Vein endothelial cell (primary cell): Measurements from ENCODE around the genes ASNS, ARPC1B, ZNF394 and TMEM225B.

DNA sequence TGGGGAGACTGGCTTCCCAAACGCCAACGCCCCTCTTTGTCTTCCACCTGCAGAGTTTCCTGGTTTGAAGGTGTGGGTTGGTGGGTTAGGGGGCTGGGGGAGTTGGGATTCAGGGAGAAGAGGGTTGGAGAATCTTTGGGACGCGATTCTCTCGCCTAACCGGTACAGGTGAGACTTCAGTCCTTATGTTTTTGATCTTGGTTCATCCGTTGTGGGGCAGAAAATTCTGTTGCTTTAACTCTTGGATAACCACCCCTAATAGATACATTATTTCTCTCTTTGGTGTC, 352 bp downstream of the TAC1 start:
- CAGE, long polyA plus RNA = no peak

GRCh38 chr7:97871578-97872686, at the start of gene ASNS:
ASNS (minus strand) TSS chr7:97872408.
- CAGE, long polyA plus RNA = start-site peak on the minus strand at chr7:97872401-97872477, 67 and 45 reads in 2 replicates

- CAGE, long polyA plus RNA = no peak
These were observed 1.3 kb downstream of the TECPR1 start for GRCh38 chr7:98250723-98251165.

DNA sequence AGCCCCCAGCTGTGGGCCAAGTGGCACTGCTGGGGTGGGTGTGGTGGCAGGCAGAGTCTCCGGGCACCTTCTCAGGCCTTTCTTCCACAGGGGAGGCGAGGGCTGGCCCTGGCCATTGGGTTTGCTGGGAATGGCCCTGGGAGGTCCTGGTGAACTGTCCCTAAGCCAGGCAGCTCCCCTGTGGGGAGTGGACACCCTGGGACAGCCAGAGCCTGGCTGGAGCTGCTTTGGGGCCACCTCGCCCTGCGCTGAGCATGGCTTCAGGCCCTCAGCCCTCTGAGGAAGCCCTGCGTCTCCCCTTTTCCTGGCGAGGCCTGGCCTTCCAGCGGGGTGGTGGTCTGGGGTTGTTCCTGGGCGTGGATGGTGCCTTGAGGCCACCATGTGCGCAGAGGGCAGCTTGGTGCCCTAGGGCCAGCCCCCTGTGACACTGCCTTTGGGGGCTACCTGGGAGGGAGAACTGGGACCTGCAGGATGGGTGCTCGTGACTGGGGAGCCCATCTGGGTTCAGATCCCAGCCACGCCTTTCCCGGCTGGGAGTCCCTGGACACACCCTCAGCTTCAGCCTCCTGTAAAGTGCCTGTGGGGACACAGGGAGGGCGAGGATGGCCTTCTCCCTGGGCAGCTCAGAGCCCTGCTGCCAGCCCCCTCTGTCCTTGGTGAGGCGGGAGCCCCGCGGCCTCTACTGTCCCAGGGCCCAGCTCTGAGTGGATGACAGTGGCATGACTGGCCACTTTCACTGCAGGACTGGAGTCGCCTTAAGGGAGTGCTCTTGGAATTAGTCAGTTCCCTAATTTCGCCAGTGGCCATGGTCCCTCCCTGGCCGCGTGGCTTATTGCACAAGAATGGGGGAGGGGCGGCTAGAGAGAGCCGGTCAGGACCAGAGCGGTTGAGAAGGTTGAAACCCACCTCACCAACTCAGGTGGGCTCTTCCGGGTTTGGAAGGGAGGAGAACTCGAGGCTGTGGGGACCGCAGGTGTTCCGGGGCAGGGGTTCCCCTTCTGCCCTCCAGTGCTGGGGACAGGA, 4.4 kb downstream of the BRI3 start:
- CAGE, long polyA plus RNA = no peak

DNA sequence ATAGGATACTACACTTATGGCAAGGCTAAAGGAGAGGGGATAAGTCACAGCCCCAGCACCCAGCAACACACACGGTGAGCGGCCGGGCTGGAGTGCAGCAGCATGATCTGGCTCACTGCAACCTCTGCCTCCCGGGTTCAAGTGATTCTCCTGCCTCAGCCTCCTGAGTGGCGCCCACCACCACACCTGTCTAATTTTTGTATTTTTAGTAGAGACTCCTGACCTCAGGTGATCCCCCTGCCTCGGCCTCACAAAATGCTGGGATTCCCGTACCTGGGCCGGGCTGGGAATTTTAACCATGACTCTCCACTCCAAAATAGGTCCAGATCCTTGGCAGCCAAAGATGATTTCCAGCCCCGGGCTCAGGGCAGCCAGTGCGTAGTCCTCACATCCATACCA, 10.7 kb downstream of the BRI3 start:
- CAGE, long polyA plus RNA = no peak

- CAGE, long polyA plus RNA = no peak
These were observed 46.9 kb downstream of the BAIAP2L1 start for GRCh38 chr7:98353971-98354461.

DNA sequence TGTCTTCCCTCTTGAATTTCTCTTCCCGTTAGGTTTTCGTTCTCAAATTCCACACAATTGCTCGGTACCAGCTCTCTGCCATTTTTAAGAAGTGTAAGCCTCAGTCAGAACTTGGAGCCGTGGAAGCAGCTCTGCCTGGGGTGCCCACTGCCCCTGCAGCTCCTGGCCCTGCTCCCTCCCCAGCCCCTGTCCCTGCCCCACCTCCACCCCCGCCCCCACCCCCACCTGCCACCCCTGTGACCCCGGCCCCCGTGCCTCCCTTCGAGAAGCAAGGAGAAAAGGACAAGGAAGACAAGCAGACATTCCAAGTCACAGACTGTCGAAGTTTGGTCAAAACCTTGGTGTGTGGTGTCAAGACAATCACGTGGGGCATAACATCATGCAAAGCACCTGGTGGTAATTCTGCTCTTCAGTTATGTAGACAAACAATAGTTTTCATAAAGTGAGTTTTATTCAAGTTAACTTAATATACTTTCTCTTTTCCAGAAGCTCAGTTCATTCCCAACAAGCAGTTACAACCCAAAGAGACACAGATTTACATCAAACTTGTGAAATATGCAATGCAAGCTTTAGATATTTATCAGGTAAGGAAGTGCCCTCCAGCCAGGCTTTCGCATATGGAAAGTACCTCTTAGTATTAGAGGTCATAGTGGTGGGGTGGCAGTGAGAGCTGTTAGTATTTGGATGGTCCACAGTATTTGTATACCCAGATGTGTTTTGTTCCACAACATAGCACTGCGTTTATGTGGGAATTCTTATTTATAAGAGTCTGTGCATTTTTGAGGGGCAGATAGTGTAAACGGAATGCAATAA, 31.9 kb downstream of the TRRAP start:
- CAGE, long polyA plus RNA = no peak

DNA sequence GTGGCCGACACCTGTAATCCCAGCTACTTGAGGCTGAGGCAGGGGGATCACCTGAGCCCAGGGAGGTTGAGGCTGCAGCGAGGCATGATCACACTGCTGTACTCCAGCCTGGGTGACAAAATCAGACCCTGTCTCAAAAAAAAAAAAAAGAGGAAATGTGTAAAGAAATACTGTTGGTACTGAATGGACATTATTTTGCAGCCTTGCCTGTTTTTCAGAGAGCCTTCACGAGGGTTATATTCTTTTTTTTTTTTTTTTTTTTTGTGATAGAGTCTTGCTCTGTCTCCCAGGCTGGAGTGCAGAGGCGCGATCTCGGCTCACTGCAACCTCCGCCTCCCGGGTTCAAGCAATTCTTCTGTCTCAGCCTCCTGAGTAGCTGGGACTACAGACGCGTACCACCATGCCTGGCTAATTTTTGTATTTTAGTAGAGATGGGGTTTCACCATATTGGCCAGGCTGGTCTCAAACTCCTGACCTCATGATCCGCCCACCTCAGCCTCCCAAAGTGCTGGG, 39.7 kb downstream of the TRRAP start:
- CAGE, long polyA plus RNA = no peak

GRCh38 chr7:99030906-99031918, 112.7 kb downstream of the SMURF1 start:
- CAGE, long polyA plus RNA = no peak

- CAGE, long polyA plus RNA = no peak
These were observed 102.1 kb downstream of the SMURF1 start for GRCh38 chr7:99041767-99042337.

DNA sequence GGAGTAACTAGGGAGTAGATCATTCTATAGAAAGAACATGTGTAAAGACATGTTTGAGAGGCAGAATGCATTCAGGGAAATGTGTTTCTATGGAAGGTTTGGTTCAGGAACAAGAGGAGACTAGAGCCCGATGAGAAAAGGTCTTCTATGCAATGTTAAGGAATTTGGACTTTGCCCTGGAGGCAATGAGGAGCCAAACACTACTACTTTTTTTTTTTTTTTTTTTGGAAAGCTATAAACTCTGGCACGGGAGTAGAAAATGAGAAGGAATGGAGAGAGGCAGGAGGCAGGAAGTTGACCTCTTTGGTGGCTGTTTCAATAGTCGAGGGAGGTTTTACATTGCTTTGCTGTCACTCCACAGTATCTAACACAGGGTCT, 44.9 kb downstream of the SMURF1 start:
- CAGE, long polyA plus RNA = no peak

DNA sequence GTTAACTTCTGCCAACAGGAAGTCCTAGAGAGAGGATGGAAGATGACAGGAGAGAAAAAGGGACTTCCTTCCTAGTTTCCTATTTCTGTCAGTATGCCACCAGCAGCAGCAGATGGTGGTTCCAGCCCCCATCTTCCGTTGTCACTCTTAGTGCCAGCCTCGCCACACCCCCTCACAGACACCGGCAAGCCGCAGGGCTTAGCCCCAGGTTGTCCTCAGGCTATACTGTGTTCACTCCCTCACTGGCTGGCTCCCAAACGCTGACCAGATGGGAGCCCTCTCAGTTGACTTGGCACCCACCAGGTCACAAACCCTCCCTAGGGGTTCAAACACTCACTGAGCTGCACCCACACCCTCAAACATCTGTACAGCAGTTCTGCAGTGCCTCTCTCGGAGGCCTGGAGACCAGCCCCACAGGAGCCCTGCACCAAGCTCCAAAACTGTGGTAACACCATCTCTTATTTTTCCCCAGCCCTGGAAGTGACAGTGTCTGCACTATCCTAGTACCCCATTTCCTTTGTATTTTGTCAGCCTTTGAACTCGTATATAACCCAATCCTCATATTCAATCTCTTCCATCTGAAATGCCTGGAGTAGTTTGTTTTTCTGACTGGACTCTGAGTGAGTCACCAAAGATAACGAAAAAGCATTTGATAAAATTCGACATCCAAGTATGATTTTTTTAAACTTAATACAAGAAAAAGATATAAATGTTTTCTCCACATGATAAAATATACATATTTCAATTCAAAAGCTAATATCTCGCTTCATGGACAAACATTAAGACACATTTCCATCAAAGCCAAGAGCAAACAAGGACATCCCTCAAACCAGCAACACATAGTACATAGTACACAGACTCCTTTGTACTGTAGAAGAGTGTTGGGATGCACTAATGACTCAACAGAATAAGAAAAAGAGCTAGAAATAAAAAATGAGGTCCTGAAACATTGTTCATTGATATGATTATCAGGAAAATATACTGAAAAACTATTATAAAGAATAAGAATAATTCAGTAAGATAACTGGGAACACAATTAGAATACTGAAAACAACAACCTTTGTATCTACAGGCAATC, 34.5 kb downstream of the SMURF1 start:
- CAGE, long polyA plus RNA = no peak

DNA sequence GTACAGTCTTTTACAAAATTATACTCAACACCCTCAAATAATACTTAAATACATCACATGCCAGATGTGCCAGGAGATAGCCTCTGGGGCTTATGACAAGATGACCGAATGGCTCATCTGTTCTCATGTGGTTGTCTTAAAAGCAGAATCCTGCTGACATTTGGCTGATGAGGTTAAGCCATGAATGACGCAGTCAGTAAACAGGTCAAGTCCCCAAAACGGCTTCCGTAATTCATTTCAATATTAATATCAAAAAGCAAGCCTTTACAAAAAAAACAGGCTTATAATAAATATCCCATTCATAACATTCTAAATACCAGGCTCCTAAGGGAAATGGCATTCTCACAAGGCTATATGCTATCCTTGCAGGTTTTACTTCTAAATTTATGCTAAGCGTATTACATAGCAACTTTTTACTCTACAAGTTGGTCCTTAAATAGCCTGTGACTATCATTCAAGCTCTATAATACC, 15.7 kb downstream of the SMURF1 start:
- CAGE, long polyA plus RNA = no peak

DNA sequence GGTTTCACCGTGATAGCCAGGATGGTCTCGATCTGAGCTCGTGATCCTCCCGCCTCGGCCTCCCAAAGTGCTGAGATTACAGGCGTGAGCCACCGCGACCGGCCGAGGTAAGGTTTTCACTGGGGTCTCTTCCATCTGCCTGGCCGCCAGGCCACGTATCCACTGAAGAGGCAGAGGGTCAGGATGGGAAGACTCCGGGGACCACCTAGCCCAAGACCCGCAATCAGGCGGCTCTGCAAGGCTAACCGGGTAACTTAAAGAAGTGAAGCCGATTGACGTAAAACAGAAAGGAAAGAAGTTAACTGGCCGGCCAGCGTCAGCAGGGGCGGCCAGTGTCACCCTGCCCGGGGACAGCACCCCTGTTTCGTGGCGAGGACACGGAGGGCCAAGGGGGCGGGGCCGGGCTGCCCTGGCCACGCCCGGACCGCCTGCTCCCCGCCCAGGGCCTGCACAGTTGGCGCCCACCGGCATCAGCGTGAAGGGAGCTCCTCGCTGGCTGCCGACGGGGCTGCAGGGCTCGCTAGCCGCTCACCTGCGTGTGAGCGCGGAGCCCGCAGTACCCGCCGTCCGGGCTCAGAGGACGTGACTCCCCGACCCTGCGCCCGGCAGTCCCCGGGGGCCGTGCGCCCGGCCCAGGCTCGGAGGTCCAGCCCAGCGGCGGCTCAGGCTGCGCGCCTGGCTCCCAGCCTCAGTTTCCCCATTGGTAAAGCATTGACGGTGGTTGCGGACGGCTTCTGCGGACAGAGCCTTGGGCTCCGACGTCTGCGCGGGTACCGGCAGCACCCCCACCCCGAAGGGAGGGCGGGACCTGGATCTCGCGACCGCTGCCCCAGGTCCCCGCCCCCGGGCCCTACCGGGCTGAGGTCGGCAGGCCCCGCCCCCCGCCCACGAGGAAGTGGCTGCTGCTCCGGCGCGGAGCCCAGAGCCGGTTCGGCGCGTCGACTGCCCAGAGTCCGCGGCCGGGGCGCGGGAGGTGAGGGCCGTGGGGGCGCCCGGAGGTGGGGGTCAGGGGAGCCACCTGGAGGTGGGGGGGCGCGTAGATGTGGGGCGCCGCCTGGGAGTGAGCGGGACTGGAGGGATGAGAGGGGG, at the start of gene ARPC1B:
ARPC1B (plus strand) TSS at position 922 of the 1,089 bp plus-strand sequence.
- CAGE, long polyA plus RNA = start-site peak on the plus strand centred at position 921 of the sequence, 16 bp wide, 140 and 60 reads in 2 replicates

GRCh38 chr7:99408379-99408510, 152 bp downstream of the PDAP1 start:
- CAGE, long polyA plus RNA = no peak

DNA sequence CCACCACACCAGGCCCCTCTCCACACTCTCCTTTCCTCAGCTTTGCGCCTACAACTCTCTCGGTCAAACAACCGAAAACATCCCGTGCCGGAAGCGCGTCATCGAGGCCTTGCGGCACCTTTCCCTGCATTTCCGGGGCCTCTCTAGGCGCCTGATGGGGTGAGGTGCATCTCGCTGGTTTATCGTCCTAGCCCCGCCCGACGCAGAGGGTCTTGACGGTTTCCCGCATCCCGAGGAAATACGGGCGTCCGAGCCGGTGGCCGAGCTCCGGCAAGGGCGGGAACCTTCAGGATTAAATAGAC, at the start of gene ZNF394:
ZNF394 (minus strand) TSS at position 79 of the 302 bp plus-strand sequence.
- CAGE, long polyA plus RNA = no peak

DNA sequence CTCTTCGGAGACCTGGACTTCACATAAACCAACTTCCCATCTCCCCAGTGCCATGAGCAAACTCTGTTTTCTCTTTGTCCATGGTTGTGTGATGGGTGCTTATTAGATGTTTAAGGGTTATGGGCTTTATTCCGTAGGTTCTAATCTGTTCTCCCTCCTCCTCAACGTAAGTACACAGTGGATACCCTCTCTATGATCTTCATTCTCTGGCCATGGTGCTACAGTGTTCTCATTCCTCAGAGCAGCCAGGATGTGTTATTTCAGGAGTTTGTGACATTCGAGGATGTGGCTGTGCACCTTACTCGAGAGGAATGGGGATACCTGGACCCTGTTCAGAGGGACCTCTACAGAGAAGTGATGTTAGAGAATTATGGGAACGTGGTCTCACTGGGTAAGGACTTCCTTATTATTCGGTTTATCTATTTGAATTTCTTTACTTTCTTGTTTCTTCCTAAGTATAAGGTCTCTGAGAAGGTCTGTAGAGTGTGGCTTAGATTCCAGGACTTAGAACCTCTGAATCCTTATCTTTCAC, 3.7 kb downstream of the ZNF655 start:
- CAGE, long polyA plus RNA = no peak

DNA sequence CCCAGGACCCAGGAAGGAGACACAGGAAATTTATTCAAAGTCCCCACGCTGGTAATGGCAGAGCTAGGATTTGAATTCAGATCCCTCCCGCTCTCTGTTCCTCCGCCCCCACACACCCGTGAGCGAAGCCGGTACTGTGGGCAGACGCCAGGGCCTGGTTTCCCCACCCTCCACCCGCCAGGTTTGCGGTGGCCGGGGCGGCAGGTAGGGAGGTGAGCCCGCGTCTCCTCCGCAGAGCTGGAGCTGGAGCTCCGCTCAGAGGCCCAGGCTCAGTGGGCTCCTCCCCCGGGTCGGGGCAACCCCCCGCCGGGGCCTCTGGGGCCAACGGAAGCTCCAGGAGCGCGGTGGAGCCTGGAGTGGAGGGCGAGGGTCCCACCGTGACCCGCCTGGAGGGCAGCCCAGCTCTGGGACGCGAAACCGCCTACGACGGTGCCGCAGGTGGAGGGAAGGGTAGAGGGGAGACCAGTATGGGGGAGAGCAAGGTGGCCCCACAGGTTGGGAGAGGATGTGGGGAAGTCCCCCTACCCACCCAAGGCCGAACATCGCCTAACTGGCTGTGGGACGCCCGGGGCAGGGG, at the start of gene TMEM225B:
TMEM225B (plus strand) TSS at position 324 of the 577 bp plus-strand sequence.
- CAGE, long polyA plus RNA = no peak

- CAGE, long polyA plus RNA = no peak
These were observed 5.5 kb downstream of the CYP3A7 start for GRCh38 chr7:99729467-99729856.

DNA sequence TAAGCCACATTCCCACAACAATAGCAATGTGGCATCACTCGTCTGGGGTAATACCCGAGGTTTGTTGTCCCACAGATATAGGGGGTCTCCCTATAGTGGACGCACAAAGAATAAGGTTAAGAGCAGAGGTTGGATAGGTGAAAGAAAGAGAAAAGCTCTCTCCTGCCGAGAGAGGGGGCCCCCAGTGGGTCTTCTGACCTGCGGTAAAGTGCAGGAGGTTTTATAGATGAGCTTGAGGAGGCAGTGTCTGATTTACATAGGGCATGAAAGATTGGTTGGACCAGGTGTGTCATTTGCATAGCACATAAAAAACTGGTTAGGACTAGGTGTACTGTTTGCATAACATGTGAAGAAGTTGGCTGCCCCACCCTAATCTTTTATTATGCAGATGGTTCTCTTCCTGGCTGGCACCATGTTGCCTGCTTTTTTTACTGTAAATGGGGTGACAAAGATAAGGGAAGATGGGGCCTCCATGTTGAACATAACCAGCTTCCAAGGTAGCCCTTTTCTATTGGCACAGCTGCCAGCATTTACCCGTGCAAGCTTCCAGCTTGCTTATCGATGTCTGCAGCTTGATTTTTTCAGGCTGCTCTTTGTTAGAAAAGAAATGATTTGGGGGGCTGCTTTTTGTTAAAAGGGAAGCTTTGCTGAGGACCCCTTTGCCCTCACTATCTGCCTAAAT, 11.9 kb downstream of the CYP3A43 start:
- CAGE, long polyA plus RNA = no peak